HGPS cell (cell line): ENCODE measurements around the genes CLEC18B and RFWD3.

DNA sequence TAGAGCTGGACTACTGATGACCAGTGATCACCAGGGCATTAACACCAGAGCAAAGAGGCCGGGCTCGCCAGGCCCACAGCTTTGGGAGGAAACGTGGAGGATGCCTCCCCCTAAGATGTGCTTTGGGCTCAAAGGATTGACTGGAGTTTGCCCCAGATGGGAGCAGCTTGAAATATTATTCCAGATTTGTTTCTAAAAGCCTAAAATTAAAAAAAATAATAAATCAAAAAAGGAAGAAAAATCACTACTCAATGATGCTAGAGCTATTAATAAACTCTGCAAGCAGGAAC lies 197.4 kb downstream of the ZFHX3 start:
- RRBS: no CpG with 5 or more reads among the region's 3 CpGs

- RRBS: no CpG with 5 or more reads among the region's 8 CpGs
These were observed 197.0 kb downstream of the ZFHX3 start for GRCh38 chr16:72850880-72851372.

DNA sequence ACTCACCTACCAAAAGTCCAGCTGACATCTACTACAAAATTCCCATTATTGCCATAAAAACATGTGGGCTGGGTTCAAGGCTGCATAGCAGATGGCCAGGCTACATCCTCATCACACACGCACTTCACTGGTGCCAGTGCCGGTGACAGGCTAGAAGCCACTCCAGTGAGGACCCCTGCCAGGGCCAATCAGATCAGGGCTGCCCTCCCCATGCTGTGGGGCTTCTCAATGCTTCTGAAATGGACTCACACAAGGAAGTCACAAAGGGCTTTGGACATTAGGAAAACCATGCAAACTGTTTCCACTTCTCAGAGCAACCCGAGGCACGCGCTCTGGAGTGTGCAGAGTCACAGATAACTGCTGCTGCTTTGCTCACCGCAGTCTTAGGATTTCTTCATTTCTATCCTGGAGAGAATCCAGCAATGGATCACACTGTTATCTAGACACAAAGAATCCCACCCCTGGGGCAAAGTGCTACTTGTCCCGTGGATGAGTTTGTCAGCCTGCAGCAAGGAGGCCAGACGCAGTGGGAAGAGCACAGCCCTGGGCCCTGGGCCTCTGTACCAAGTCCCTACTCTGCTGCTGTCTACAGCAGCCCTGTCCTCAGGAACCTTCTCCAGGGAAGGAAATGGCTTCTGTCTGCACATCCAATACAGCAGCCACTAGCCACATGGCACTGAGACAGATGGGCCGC lies 169.6 kb downstream of the ZFHX3 start:
- RRBS: no CpG with 5 or more reads among the region's 9 CpGs

GRCh38 chr16:72972751-72973836 lies 74.8 kb downstream of the ZFHX3 start:
- RRBS: no CpG with 5 or more reads among the region's 12 CpGs

GRCh38 chr16:72986031-72986449 lies 61.9 kb downstream of the ZFHX3 start:
- RRBS: no CpG with 5 or more reads among the region's 7 CpGs

- RRBS: no CpG with 5 or more reads among the region's 21 CpGs
These were observed 28.5 kb downstream of the ZFHX3 start for GRCh38 chr16:73019327-73019999.

- RRBS: 4% methylated on average over 4 of the region's 28 CpGs
These were observed 612 bp downstream of the ZFHX3 start for GRCh38 chr16:73047149-73047882.

DNA sequence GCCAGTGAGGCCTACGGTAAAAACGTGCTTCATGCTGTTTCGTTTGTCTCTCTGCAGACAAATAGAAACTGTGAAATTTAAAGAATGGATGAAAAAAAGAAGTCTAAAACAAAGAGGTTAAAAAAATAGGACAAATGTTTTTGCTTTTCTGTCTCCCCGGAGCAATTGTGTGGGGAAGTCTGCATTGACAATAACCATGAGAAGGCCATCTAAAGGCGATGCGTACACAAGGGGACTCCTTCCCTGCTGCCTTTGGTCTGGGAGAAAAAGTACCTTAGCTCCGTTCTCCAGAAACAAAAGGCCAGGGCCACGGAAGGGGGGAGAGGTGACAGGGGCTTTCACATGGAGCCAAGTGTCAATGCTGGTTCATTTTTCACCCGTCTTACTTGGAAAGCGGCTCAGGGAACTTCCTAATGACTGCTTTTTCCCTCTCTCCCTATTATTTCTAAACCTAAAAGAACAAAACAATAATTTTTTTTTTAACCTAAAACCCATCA lies 4.7 kb upstream of the ZFHX3 start:
- RRBS: no CpG with 5 or more reads among the region's 10 CpGs

- RRBS: no CpG with 5 or more reads among the region's 7 CpGs
These were observed 12.3 kb upstream of the ZFHX3 start for GRCh38 chr16:73060058-73060791.

- RRBS: no CpG with 5 or more reads among the region's 10 CpGs
These were observed 74.9 kb upstream of the ZFHX3 start for GRCh38 chr16:73122629-73123524.

- RRBS: no CpG with 5 or more reads among the region's 2 CpGs
These were observed 606.2 kb upstream of the PSMD7 start for GRCh38 chr16:73690464-73690833.

GRCh38 chr16:74291628-74292341 lies 4.8 kb upstream of the PSMD7 start:
- RRBS: no CpG with 5 or more reads among the region's 1 CpG

DNA sequence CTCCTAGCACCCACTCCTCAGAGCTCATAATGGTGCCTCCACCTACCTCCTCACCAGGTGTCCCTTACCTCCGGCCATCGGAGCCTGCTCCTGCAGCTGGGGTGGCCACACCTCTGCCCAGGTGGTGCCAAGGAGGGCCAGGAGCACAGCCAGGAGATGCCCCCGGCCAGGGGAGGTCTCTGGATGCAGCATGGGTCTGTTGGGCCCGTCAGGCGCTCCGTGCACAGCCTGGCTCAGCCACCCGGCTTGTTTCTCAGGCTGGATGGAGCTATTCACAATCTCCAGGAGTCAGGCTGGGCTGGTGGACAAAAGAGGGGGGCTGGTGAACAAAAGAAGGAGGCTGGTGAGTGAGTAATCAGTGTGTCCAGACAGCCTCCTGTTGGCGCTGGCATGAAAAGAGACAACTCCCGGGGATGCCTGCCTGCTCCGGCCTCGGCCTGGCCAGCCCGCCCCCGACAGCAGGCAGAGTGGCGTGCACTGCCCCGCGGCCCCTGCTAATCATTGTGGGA lies at the start of gene CLEC18B:
Gene CLEC18B (minus strand): TSS at position 400 of the 509 bp plus-strand sequence.
- RRBS: no CpG with 5 or more reads among the region's 16 CpGs

DNA sequence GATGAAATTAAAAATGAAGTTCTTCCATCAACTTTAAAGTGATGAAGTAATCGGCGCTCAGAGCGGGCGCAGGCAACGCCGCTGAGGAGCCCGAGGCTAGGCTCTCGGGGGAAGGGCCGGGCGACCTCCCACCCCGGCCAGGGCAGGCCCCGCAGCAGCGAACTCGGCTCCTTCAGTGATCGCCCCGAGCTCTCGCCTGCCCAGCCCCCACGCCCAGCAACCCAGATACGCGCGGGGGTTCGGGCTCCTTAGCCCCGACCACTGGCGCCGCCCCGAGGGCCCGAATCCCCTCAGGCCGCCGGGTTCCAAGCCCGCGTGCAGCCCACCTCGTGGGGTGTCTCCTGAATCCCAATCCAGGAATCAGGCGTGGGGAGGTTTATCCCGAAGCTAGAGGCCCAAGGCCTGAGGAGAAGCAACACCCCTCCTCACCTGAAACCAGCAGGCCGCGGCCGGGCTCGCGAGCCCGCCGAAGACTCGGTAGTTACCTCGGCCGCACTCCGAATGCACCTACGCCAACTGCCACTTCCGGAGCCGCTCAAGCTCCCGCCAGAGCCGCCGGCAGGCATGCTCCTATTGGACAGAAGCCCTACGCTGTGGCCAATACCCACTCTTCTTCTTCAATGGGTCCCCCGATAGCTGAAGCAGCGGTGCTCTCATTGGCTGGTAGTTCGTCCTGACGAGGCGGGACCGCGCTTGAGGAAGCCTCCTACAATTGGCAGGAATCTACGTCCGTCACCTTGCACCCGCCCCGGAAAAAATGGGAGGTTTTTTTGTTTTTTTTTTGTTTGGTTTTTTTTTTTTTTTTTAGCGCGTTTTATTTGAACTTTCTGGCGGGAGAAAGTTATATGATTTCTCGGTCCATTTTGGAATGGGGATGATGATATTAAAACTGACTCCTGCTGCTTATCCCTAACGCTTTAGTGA lies at the start of gene RFWD3:
Gene RFWD3 (minus strand): TSS at position 521 of the 924 bp plus-strand sequence.
- RRBS: under 1% methylated on average over 9 of the region's 68 CpGs

DNA sequence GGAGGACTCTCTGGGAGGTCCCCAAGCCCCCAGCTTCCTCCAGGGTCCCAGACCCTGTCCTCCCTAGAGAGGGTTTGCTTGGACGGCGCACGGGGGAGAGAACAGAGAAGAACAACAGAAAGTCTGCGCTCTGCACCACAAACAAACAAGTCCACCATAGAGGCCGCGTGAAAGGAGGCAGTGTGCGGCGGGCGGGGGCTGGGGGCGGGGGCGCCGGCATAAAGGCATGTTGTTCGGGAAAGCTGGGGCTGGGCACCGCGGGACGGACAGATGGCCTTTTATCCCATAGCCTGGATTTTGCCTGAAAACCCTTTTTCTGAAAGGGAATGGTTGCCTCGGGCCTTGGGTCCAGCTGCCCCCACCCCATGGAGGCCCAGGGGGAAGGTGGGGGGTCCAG lies 26.0 kb downstream of the FA2H start:
- RRBS: no CpG with 5 or more reads among the region's 17 CpGs

GRCh38 chr16:74773445-74774033 lies 1.1 kb downstream of the FA2H start:
- RRBS: no CpG with 5 or more reads among the region's 7 CpGs

GRCh38 chr16:74867300-74868055 lies 92.9 kb upstream of the FA2H start:
- RRBS: no CpG with 5 or more reads among the region's 22 CpGs

GRCh38 chr16:74906731-74907300 lies 78.1 kb downstream of the WDR59 start:
- RRBS: no CpG with 5 or more reads among the region's 4 CpGs

DNA sequence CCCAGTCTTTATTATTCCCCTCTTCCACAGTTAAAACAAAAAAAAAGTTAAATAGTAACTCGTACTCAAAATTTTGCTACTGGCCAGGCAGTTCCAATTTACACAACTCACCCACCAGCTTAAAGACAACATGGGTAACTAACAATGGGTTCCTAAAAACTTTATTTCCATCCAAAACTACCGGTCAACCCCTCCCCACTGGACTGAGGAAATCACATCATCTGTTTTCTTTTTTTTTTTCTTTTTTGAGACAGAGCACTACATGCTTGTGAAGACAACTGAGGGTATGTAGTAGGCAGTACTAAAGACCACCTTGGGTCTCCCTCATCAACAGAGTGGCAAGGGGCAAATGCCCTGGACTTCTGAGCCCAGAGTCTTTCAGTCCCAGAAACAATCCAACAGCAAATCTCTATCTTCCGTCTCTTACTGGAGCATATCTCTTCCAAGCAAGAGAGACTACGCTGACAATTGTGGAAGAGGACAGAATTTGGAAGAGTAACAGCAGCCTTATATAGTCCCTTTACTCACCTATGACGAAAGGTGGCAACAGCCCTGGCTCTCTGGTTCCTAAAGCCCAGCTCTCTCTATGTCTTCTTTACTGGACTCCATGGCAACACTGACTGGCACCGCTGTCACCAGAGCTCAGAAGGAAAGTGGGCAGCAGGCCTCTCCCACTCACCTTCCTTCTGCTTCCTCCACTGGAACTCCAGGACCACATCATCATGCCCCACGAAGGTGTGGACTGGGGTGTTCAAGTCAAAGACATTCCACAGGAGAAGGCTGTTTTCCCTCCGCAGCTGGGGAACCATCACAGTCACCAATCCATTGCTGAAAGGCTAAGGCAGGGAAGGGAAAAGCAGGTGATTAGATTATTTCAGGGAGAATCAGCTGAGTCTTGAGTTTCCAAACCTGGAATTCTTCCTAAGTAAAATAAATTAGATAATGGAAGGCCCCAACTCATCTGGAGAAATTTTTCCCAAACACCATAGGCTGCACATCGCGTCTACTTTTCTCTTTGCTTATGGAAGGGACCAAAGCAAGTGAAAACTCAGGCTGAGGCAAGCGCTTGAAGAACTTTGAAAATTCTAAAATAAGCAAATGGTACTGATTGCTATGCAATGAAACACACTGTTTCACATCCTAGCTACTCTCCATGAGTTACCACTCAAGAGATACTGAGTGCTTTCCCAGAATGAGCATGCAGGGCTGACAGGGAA lies 63.2 kb downstream of the WDR59 start:
- RRBS: no CpG with 5 or more reads among the region's 11 CpGs

DNA sequence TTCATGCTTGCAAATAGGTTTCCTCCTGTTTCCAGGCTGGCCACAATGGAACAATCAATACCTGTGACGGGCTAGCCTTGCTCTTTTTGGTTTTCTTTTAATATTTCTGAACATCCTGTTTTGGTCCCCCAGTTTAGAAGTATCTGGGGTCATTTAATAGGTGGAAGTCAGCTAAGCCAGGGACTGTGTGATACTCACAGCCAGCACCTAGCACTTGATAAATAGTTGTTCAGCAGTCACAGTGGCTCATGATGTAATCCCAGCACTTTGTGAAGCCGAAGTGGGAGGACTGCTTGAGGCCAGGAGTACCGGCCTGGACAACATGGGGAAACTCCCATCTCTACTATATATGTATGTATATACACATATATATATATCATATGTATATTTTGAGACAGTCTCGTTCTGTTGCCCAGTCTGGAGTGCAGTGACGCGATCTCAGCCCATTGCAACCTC lies 1.8 kb upstream of the ZNRF1 start:
- RRBS: no CpG with 5 or more reads among the region's 6 CpGs